ENCODE measurements around a stretch of chr6.

DNA sequence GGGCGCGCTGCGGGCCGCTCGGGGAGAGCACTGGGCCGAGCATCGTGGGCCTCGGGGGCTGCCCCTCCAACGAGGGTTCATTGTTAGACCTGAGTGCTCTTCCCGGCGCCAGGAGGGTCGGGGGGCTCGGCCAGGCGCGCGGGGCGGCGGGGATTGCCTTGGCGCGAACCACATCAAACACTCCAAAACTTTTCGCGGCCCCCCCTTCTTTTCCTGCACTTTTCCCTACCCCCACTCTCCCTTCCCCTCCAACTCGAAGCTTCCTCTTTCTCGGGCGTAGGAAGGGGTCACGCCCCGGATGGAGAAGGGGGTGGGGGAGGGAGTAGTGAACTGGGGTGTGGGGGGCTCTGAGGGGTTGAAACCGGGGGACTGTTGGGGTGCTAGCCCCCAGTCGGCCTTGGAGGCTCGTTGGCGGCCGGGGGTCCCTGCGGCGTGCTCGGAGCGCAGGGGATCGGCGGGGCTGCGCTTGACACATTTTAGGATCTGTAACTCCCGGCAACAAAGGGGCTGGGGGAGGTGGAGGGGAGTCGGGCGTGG is 1.1 kb downstream of the E2F3 start:
- CAGE, long polyA plus RNA = no peak
- RRBS = 3% methylated on average over 14 of the region's 42 CpGs

GRCh38 chr6:21186063-21186369 is 407.5 kb upstream of the SOX4 start:
- CAGE, long polyA plus RNA = no peak
- RRBS = no CpG with 5 or more reads among the region's 1 CpG

GRCh38 chr6:21188741-21189336 is 404.7 kb upstream of the SOX4 start:
- CAGE, long polyA plus RNA = no peak
- RRBS = no CpG with 5 or more reads among the region's 6 CpGs

DNA sequence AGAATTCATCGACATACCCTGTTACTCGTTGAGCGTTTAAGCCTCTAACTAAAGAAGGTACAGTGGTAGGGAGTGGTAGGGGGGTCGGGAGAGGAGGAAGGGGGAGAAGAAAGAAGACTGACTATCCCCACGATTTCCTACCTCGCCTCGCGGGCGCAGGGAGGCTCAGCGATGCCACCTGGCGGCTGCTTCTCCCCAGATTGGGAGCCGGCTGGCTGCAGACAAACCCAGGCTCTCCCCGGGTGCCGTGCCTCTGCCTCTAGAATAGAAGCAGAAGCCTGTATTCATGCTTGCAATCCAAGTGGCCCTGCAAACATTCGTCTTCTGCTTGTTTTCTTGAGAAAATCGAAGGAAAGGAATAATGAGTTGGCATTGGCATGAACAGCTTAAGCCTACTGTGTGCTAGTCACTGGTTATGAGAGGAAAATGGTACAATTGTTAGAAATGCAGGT is 4.3 kb upstream of the SOX4 start:
- CAGE, long polyA plus RNA = no peak
- RRBS = no CpG with 5 or more reads among the region's 16 CpGs

DNA sequence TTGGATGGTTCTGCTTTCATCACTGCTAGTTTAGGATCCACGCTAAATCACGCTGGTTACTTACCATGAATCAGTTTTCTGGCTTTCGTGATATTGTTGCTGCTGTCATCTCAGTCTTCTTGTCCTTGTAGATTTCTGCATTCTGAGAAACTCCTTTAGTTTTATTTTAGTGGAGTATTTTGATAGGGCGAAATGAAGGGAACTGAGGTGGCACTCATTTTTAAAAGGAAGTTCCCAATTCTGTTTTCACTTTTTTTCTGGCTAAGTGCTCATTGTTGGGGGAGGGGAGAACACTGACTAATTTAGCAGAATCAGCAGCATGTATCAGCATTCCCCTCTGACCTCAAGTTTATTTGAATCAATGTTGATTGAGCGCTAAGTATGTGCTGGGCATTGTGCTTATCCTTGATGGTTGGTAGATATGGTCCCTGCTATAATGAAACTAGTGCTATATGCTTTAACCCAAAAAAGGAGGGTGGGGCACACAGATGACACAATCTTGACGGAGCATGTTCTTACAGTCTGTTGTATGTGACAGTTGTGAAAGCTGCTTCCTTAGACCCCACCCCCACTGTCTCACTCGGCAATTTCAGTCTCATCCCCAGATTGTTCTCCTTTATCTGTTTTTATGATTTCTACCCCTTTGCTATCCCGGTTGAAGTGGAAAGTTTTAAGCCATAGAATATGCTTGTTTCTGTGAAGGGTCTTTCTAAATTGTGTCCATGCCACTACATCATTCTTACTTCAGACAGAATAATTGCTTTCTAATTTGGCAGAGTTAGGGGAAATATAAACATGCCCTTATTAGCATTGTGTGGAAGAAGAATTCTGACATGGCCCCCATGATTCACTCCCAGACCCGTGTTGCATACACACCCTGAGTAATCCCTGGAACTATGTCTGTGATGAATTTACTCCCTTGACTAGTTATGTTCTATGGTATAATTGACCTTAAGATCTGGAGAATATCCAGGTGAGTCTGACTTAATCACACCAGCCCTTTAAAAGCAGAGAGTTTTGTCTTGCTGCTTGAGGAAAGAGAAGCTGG is 262.5 kb downstream of the SOX4 start:
- CAGE, long polyA plus RNA = no peak
- RRBS = no CpG with 5 or more reads among the region's 9 CpGs

DNA sequence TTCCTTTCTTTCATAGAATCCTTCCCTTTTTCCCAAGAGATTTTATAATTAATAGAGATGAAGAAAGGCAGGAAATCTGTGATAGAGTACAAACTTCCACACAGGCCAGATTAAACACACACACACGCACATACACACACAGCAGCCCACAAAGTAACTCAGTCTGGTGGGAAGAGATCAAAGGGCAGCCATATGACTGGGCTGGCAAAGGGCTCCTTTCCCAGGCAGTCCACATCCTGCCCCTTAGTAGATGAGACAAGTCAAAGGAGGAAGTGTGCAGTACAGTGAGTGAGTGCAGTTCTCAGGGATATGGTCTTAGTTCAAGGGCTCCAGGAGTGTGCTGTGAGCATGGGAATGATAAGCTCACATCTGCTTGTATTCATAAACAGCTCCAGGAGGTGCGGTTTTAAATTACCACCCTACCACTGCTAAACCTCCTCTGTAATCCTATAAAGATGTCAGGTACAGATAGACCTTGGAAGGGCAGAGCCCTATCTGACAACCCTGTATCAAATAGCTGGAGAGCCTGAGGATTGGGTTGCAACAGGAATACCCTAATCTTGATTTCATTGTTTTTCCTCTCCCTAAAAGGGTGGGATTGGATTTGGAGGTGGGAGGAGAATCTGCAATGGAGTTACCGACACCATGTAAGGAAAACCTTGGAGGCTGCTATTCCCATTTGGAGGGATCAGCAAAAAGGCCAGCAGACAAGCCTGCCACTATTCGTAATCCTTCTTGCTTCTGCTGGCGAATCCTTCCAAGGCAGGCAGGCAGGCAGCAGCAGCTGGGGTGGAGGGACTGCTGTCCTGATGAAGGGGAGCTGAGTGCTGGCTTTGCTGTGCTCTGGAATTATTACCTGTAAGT is 342.9 kb downstream of the PRL start:
- CAGE, long polyA plus RNA = no peak
- RRBS = no CpG with 5 or more reads among the region's 5 CpGs

DNA sequence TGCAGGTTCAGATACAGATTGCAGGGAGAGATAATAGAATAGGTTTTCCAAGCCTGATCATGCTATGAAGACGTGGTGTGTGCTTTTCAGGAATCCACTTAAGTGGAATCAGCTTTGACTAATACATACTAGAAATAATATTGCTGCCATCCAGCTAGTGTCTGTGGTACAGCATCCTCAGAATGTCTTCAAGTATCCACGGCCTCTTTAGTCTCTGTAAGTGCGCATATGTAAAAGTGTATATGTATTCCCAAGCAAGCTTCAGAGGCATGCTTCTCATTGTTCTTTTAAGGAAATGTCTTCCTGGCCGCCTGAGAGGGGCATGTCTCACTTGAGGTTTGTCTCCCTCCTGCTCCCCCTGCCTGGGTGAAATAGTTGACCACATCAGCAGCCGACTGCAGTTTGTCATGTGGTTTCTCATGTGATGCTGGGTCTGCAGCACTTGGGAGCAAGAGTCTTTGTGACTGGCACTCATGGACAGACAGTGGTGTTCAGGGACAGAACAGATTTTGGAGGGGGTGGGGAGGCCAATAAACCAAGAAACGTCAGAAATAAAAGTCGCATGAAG is 150.9 kb downstream of the PRL start:
- CAGE, long polyA plus RNA = no peak
- RRBS = no CpG with 5 or more reads among the region's 7 CpGs

DNA sequence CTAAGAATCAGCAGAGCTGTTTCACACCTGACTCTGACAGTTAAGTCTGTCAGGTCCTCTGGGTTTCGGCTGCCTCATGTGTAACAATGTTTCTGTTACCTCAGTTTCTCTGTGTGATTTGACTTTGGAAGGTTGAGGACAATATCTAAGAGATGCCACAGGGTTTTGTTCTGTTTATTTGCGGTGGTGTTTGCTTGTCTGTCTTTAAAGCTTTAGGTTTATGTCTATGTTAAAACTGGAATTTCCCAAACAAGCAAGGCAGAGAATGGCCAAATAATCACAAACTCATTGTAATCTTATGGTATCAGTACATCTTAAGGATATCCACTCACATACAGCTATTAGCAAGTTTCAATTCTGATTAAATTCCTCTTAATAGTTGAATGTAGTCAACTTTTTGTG is 319.3 kb downstream of the HDGFL1 start:
- CAGE, long polyA plus RNA = no peak
- RRBS = no CpG with 5 or more reads among the region's 2 CpGs

GRCh38 chr6:24228571-24229104 is 102.6 kb downstream of the NRSN1 start:
- CAGE, long polyA plus RNA = no peak
- RRBS = no CpG with 5 or more reads among the region's 3 CpGs

- CAGE, long polyA plus RNA = no peak
Measured at GRCh38 chr6:24704665-24705273, 14.2 kb downstream of the C6orf62 start.

DNA sequence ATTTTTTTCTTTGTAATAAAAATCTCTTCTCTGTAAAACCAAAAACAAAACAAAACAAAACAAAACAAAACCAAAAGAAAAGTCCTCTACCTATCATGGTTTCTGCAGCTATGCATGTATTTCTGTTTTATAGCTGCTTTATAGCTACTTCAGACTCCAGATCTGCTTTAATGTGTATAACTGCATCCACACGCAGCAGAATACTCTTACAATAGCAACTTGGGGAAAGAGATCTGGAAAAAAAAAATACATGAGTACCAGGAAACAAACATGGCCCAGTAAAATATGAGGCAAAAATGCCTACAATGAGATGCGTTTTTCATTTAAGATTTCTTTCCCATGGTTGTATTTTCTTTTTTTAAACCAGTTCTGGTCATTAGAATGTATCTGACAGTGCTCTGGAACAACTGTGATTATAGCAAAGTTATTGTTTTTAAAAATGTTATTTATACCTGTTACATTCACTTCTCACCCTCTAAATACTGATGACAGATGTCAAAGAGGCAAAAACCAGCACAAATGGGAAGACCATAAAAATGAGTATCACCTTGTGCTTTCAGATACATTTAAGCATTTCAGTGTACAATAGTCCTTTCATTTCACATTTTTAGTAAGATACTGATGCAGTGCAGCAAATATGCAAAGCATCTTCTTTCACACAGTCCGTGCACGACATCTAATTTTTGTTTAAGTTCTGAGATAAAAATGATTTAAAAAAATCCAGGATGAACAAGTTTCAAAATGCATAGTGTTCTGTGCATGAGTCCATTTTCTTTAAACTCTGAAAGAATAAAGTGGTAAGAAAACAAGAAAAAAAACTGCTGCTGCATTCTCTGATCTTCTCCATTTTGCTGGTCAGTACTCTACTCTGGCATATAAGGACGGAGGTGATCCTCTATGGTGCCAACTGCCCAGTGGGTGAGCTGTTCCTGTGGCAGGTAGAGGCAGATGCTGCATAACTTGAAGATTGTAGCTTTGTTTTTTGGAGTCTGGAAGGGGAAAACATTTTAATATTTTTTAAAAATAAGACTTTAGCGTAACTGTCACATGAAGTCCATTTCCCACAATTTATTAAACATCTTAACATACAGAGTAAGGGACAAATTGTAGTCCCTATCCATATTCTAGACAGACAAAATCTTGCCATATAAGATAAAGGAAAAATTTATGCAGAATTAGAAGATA is 13.3 kb downstream of the C6orf62 start:
- CAGE, long polyA plus RNA = no peak
- RRBS = no CpG with 5 or more reads among the region's 6 CpGs

DNA sequence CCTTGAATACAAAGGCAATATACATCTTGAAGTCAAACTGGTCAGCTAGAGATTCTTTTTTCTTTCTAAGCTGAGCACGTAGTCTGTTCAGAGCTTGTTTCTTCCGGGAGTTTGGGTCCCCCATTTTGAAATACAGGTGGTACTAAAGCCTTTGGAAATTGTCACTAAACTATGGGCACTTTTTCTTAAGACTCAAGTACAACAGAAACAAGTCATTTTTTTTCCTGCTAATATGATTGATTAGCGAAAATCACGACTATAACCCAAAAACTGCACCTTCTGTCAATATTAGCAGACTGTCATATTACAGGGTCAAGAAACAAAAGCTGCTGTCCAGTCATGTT is 437 bp downstream of the C6orf62 start:
- CAGE, long polyA plus RNA = no peak
- RRBS = no CpG with 5 or more reads among the region's 4 CpGs

DNA sequence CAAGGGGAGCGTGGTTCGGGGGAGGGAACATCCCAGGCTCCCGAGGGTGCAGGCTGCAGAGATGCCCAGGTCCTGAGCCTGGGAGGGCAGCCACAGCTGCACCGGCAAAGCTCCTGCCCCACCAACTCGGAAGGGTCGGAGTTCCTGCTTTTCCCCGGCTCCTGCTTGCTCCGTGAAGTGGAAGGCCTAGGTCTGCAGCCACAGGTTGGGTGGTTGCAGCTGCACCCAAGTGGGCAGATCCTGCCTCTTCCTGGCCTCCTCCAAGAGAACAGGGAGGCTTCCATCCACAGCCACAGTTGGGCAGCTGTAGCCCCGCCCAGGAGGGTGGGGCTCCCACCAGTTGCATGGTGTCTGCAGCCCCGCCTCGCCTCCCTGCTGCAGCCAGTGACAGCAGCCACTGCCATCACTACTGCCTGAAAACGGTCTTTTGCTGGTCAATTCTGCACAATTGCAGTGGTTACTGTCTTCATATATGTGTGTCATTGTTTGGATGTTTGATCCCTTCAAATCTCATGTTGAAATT is 13.3 kb upstream of the GMNN start:
- CAGE, long polyA plus RNA = no peak
- RRBS = 97% methylated on average over 3 of the region's 12 CpGs

GRCh38 chr6:24802838-24803230 is 4.1 kb upstream of the ARMH2 start:
- CAGE, long polyA plus RNA = no peak
- RRBS = no CpG with 5 or more reads among the region's 5 CpGs

- CAGE, long polyA plus RNA = no peak
- RRBS = no CpG with 5 or more reads among the region's 3 CpGs
Measured at GRCh38 chr6:24907846-24908552, 27.8 kb downstream of the RIPOR2 start.

DNA sequence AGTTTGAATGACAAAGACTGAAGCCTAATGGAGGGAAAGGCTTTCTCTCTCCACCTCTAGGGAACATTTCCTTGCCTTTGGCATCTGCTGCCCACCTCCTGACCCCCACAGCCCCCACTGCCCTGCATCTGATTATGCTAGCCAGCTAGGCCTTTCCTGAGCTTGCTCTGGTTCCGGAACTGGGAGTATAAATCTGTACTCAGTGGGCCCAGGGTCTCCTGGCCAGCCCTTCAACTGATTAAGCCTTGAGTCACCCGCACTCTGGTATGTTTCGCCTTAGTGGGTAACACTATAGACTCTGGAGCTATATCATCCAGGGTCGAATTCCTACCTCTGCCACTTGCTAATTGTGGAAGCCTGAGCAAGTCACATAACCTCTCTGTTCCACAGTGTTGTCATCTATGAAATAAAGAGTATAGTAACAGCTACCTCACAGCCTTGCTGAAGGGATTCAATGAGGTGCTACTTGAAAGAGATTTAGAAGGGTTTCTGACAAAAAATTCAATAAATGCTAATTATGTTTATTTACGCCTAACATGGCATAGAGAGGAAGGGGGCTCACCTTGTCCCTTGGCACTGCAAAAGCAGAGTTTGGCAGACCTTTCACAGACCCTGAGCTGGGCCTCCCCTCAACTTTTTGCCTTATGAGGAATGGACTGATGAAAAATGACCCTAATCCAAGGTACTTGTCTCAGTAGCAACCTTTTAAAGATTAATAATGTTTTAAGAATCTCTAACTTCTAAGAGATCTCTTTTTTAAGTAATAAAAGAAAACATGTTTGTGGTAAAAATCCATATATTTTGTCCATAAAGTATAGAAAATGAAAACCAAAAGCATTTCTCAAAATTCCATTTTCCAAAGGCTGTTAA is 45.8 kb upstream of the RIPOR2 start:
- CAGE, long polyA plus RNA = no peak
- RRBS = no CpG with 5 or more reads among the region's 5 CpGs

DNA sequence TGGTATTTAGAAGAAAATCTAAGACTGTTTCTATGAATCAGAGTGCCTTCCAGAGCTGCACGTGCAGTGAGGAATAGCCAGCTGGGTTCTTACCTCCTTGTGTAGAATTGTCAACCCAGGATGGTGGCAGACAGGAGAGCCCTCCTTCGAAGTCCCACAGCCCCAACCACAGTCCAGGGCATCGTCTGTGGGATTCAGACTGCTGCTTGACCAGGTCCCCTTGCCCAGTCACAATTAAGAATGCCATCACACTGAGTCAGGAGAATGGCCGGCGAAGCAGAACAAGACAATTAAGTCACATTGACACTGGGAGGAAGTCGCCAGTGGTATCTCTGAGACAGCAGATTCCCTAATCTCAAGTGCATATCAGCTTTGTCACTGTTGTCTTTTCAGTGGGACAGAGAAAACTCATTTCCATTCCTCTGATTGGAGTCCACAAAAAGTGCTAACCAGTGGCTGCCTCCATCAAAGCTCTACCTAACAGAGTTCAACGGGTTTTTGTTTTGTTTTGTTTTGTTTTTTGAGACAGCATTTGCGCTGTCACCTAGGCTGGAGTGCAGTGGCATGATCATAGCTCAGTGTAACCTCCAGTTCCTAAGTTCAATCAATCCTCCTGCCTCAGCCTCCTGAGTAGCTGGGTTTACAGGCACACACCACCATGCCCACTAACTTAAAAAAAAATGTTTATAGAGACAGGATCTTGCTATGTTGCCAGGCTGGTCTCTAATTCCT is 100.3 kb upstream of the RIPOR2 start:
- CAGE, long polyA plus RNA = no peak
- RRBS = no CpG with 5 or more reads among the region's 8 CpGs

- CAGE, long polyA plus RNA = no peak
- RRBS = no CpG with 5 or more reads among the region's 10 CpGs
Measured at GRCh38 chr6:25056076-25056827, 120.5 kb upstream of the RIPOR2 start.

DNA sequence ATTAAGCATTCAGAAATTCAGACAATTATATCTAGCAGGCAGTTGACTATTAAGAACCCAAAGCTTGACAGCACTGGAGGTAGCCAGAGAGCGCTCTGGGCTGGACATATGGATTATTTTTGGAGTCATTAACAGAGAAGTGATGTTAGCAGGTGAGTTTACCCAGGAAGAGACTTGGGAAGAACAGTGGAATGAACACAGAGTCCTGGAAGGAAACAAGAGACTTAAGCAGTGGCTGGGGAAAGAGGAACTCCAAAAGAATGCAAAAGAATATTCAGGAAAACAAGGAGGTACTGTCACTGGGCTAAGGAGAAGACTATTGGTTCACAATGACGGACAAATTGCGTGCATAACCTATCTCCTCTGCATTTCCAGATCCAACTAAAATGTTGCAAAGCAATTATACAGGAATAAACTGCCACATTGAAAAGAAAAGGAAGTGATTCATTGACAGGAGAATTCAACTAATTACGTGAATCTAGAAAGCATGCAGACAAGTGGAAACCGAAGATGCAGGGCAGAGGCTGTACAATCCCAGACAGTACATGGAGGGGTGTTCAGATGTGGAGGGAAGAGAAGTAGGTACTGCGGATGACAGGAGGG is 152.6 kb upstream of the RIPOR2 start:
- CAGE, long polyA plus RNA = no peak
- RRBS = no CpG with 5 or more reads among the region's 6 CpGs

DNA sequence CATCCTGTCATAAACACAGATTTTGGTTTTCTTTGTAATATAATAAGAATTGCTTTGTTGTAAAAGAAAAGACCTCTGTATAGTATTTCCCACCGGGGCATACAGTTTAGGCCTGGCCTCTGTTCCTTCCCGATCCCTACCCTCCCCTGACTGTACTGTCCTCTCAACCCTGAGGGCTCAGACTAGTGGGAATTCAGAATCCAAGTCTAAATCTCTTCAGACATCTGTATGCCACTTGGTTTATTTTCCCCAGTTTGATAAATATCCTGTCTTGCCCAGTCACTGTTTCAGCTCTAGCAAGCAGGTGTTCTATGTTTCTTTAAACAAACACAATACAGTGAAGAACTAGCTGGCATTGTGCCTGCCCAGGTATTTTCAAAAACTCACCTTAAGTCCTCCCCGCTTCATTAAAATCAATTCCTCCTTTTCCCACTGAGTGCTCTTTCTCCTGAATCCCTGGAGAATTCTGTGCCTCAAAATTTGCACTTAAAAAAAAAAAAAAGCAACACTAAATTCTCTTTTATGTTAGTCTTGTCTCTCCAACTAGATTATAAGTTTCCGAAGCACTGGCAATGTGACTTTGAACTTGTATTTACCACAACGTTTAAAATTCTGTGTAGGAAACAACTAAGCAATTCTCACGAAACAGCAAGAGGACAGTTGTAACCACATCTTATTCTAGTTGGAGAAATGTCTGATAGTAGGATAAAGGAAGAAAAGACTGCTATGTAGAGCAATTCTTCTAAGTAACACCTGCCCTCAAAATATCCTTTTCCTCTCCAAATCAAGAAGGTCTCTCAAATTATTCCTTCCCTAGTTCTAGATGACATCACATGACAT is 112.0 kb upstream of the CARMIL1 start:
- CAGE, long polyA plus RNA = no peak
- RRBS = no CpG with 5 or more reads among the region's 6 CpGs